ENCODE measurements around the gene RBM33.

- PRO-cap: no peak
Observed at GRCh38 chr7:153665409-153665847, 386.8 kb upstream of the DPP6 start.

- PRO-cap: no peak
Observed at GRCh38 chr7:153748017-153749015, 303.9 kb upstream of the DPP6 start.

GRCh38 chr7:155274613-155275498 lies 22.8 kb upstream of the INSIG1 start:
- PRO-cap: no peak

GRCh38 chr7:155308236-155308685 lies 10.6 kb downstream of the INSIG1 start:
- PRO-cap: no peak

DNA sequence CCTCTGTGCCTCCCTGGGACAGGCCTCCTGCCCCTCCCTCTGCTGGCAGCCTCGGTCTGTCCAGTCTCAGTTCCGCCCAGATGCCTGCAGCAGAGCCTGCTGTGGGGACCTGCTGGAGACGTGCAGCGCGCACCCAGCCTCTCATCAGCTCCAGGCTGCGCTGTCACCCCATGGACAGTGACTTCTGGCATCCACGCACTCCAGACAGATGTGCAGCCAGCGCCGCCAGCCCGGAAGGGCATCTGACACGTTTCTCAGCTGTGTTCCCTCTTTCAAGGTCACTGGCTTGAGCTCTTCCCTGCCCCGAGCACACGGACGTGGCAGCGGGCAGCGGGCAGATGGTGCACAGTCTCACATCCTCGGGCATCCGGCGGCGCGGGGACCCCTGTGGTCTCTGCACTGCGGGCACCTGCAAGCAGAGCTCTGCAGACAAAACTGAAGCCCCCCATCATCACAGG lies 60.7 kb downstream of the INSIG1 start:
- PRO-cap: no peak

DNA sequence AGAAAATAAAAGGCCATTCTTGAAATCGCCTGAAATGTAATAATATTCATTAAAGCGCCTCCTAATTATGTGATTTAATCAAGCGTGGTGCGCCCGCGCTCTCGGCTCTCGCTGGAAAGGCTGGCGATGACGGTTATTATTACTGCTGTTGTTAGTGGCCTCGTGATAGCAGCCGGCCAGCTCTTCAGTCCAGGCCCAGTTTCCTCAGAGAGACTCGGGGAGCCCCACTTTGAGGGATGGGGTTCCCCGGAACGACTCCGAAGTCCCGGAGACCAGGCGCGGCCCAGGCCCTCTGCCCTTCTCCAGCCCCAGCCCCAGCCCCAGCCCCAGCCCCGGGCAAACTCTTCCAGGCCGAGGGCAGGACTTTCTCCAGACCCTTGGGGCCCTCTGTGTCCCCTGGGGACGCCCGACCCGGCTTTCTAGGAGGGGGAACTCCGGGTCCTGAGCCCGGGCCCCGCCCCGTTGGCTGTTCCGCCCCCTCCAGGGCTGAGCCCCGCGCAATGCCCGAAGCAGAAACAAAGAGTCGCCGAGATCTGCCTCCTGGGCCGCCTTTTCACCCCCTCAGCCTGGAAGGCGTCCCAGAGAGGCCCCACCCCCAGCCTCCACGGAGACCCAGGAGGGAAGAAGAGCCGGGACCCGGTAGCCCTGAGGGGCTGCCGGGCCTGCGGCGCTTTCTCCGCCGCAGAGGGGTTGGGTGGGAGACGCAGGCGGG lies 9.8 kb downstream of the EN2 start:
- PRO-cap: no peak

DNA sequence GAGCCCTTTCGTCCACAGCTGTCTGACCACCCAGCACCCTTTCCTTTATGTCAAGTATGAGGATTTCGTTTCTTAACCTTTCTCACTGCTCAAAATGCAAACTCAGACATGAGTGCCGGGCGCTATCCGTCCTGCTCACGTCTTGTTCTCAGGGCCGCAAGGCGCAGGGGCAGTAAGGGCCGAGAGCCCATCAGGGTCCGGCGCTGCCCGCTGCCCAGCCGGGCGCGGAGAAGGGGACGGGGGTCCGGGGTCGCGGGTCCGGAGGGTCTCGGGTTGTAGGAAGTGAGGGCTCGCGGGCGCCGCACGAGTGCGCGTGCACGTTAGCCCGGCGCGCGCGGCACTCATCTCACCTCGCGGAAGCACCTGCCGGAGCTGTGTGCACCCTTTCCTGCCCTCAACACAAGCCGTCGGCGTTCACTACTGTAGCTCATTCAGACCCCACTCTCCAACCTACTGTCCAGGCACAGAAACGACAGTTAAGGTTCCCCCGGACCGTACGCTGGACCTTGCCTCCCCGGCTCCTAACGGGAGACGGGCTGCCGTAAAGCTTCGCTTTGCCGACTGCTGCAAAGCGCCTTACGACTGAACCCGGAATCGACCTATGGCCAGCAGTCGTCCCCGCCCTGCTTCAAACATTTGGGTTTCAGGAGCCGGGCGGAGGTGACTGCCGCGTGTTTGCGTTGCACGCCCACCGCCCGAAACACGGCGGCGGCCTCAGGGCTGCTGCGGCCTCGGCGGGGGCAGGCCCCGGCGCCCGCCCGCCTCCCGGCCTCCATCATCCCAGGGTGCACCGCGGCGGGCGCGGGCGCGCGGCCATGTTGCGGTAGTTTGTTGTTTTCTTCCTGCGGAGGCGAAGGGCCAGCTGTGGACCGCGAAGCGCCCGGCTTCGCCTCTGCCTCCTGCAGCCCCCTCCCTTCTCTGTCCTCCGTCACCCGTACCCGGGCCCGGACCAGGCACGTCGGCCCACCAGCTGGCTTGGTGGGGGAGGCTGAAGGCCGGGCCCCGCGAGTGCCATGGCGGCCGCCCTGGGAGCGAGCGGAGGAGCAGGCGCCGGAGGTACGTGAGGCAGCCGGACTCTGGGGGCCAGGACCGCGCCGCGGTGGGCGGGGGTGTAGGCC lies at the start of gene RBM33:
Gene RBM33, plus strand, starts transcription at position 798 of the 1,118 bp plus-strand sequence.
- PRO-cap: bidirectional peak, plus-strand start at position 636 of the sequence, minus-strand start at position 523 of the sequence; bidirectional peak, plus-strand start at position 834 of the sequence, minus-strand start at position 752 of the sequence

GRCh38 chr7:155745149-155745778 lies 67.0 kb downstream of the SHH start:
- PRO-cap: no peak

GRCh38 chr7:155769128-155770108 lies 42.8 kb downstream of the SHH start:
- PRO-cap: no peak

DNA sequence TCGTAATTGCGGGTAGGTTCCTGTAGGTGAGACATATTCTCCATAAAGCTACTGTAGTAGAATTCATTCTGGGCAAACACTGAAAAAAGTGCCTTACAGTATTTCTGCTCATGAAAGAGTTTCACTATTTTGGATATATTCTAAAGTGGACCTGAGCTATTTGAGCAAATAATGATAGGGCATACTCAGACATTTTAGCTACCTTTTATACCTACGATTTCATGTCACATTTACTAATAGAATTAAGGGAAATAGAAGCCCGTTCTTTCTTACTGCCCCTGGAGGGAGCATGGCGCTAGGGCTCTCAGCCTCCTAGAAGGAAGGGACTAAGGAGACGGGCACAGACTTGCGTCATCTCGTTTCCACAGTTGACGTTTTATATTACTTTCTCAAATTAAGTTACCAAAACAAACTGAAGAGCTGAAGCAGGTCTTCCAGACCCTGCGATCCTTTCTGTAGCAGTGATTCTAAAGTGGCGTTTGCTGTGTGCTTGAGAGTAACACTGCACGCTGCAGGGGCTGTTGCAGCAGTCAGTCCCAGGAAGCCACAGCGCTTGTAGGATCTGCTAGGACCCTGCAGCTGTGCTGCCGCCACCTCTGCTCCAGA lies 36.1 kb downstream of the SHH start:
- PRO-cap: no peak

DNA sequence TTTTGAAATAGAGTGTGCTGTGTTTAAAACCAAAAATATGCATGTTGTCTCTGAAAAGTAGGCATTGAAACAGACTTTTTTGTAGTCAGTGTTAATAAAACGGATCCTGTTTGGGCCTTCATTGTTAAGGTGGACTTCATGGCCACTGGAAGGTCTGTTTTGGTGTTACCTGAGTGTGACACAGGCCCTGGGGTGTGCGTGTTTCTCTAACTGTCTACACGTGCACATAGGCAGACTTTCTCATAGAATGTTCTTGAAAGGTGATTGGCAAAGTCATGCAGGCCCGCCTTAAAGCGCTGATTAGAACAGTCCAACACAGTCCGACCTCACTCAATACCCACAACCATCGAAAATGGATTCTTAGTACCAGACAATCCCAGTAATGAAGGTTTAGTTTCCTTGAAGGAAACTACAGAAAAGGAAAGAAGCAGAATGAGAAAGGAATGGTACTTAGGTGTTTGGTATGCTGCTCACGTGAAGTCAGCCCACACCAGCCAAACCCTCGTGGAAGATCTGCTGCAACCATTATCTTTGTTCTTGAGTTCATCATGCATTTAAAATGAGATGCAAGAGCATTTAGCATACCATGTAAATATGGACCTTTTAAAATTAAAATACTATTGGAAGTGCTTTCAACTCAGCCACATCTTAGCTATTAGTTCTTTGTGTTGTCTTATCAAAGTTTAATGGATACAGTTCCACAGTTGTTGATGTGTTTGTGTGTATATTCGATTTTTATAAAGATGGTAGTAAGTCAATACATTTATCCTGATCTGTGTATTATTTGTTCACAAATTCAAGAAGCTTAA lies 35.0 kb downstream of the SHH start:
- PRO-cap: no peak

- PRO-cap: no peak
Observed at GRCh38 chr7:155805367-155805935, 6.8 kb downstream of the SHH start.

- PRO-cap: no peak
Observed at GRCh38 chr7:155843941-155844732, 31.9 kb upstream of the SHH start.

DNA sequence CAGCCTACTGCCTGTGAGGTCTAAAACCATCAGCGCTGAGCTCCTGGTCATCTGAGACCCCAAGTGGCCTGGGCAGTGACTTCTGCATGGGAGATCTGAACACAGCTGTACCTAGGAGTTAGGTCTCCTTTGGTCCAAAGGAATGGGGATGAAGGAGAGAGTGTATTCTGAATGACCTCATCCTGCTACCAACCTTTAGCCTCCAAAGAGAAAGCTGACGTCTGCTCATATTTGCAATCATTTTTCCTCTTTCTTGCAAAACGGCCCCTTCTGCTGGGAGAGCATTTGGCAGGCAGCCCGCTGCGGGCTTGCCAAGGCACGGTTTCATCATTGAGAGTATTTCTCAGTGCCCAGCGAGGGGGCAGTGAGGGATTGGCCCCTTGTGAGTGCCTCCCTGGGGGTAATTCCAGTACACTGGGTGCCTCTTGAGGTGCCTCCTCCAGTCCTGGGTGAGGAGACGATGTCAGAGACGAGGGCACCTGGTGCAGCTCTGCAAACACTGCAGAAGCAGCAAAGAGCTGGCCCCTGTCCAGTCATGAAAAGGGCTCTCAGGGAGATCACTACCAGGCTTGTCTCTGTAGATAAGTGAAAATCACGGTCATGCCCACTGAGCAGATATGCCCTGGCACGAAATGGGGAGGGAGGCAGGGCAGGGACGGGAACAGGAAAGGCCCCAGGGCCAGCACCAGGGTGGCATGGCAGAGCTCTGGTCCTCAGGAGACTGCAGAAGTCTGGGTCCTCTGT lies 48.6 kb upstream of the SHH start:
- PRO-cap: no peak

- PRO-cap: bidirectional peak, plus-strand start at chr7:156608341, minus-strand start at chr7:156608195
Observed at GRCh38 chr7:156607984-156608508, 32.5 kb upstream of the RNF32 start.

DNA sequence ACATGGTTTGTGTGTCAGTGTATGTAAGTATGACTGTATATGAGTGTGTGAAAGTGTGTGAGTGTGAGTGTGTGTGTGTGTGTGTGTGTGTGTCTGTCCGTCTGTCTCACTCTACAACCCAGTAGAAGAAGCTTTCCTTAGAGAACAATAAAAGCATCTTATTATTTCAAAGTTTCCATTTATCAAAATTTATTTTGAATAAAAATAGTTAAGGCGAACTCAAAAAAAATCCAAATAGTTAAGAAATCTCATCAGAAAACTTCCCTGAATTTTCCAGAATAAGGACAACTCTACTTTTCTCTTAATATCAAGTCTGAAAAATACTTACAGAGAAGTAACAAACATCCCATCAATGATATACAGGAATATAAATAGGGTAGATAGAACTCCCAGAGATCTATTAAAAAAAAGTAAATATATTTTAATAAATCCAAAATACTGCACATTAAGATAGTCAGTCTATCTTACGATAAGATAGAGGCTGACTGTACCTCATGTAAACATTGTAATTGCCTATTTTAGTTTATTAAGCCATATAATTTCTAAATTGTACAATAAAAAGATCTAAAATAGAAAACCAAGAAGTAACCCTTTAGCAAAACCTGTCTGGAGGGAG lies 122.3 kb downstream of the RNF32 start:
- PRO-cap: no peak

DNA sequence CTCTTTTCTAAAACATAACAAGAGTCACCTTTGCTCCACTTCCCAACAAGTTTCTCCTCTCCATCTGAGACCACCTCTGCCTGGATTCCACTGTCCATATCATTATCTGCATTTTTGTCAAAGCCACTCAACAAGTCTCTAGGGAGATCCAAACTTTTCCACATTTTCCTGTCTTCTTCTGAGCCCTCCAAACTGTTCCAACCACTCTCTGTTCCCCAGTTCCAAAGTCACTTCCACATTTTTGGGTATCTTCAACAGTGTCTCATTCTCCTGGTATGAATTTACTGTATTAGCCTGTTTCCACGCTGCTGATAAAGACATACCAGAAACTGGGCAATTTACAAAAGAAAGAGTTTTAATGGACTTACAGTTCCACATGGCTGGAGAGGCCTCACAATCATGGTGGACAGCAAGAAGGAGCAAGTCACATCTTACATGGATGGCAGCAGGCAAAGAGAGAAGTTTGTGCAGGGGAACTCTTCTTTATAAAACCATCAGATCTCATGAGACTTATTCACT lies 31.1 kb downstream of the LMBR1 start:
- PRO-cap: no peak

DNA sequence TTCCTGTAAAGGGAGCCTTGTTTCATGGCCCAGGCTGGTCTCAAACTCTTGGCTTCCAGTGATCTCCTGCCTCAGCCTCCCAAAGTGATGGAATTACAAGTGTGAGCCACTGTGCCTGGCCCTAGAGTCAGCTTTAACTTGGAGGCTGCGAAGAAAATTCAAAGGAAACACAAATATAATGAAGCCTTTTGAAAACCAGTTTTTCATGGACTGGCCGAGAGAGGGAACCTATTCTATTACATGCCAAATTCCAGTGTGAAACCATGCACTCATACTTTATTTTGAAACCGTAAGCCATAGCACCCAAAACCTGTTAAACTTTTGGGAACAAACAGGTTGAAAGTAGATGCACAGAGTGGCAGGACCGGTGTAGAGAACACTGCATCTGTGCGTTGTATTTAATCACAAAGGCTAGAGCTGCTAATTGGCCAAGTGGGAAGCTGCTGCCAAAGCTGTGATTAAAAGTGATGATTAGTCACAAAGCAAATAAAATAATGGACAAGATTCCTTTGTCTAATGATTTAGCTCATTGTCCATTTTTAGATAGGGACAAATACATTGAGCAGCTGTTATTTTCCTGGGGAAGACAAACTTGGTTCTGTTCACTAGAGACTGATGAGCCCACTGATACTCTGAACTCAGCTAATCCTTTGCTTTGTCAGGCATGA lies 19.5 kb downstream of the UBE3C start:
- PRO-cap: no peak

GRCh38 chr7:157194146-157194931 lies 55.6 kb downstream of the UBE3C start:
- PRO-cap: no peak

DNA sequence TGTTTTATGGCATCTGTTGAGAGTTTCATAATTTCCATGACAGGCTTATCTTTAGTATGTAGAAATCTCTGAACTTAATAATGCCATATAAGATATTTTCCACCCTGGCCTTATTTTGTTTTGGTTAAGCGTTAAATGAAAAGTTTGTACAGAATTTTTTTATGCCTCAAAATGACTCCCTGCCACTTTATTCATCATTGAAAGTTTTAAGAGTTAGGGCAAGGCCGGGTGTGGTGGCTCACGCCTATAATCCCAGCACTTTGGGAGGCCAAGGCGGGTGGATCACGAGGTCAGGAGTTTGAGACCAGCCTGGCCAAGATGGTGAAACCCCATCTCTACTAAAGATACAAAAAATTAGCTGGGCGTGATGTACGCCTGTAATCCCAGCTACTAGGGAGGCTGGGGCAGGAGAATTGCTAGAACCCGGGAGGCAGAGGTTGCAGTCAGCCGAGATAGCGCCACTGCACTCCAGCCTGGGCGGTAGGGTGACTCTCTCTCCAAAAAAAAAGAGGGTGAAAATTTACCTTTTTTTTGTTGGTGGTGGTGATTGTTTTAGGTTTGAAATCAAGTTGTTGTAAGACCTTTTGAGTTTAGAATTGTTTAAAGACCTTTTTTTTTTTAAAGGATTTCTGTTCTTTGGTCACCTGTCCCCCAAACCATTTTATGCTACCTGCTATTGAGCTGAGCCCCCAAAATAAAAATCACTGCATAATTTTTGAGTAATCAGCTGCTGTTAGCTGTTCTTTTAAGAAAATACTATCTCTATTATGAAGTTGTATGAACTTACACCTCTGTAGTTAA lies 71.2 kb downstream of the UBE3C start:
- PRO-cap: no peak

All from sciatic nerve (tissue), 1 donor.